Epithelial cell of alveolus of lung (primary cell): Measurements from ENCODE around the genes CDH4 and LAMA5.

GRCh38 chr20:59820863-59821167 lies 112.6 kb downstream of the SYCP2 start:
- RAMPAGE, long total RNA = no peak
- RRBS = no CpG with 5 or more reads among the region's 3 CpGs

DNA sequence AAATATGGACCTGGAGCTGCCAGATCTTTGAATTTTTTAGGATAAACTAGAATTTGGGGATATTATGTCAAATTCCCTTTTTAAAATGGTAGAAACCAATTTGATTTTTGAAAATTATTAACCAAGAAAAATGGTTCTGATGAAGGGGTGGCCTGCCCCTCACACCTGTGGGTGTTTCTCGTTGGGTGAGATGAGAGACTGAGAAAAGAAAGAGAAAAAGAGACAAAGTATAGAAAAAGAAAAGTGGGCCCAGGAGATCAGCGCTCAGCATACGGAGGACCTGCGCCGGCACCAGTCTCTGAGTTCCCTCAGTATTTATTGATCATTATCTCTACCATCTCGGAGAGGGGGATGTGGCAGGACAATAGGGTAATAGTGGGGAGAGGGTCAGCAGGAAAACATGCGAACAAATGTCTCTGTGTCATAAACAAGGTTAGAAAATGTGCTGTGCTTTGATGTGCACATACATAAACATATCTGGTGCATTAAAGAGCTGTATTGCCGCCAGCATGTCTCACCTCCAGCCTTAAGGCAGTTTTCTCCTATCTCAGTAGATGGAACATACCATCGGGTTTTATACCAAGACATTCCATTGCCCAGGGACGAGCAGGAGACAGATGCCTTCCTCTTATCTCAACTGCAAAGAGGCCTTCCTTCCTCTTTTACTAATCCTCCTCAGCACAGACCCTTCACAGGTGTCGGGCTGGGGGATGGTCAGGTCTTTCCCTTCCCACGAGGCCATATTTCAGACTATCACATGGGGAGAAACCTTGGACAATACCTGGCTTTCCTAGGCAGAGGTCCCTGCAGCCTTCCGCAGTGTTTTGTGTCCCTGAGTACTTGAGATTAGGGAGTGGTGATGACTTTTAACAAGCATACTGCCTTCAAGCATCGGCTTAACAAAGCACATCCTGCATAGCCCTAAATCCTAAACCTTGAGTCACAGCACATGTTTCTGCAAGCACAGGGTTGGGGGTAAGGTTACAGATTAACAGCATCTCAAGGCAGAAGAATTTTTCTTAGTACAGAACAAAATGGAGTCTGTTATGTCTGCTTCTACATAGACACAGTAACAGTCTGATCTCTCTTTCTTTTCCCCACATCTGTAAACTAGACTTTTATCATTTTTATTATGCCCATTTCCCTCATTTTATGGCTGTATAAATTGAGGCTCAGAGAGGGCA lies 83.2 kb downstream of the CDH26 start:
- RAMPAGE, long total RNA = no peak
- RRBS = no CpG with 5 or more reads among the region's 14 CpGs

- RAMPAGE, long total RNA = no peak
- RRBS = no CpG with 5 or more reads among the region's 9 CpGs
Measured at GRCh38 chr20:60455288-60455767, 497.1 kb downstream of the CDH26 start.

- RAMPAGE, long total RNA = no peak
- RRBS = 2% methylated on average over 57 of the region's 114 CpGs
Measured at GRCh38 chr20:61251923-61252623, at the start of gene CDH4. Gene CDH4, plus strand, starts transcription at chr20:61252261.

GRCh38 chr20:62097003-62097353 lies 25.3 kb upstream of the LSM14B start:
- RAMPAGE, long total RNA = no peak
- RRBS = 86% methylated on average over 3 of the region's 13 CpGs

DNA sequence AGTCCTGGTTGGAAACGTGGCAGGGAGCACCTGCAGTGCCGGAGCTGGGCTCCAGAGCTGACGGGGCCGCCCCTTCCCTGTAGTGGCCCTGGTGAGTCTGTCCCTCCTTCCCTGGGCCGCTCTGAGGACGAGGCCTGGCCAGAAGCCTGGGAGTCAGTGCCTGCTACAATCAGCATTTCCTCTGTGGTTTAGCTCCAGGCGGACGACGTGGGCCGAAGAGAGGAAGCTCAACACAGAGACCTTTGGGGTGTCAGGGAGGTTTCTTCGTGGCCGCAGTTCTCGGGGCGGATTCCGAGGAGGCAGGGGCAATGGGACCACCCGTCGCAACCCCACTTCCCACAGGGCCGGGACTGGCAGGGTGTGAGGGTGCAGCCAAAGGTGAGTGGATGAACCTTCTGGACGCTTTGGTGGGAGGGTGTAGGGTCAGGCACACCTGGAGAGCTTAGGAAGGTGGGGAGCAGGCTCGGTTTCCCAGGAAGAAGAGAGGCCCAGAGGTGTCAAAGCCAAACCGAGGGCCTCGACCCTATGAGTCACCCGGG lies 10.0 kb downstream of the PSMA7 start:
- RAMPAGE, long total RNA = no peak
- RRBS = 79% methylated on average over 2 of the region's 23 CpGs

- RAMPAGE, long total RNA = no peak
- RRBS = 52% methylated on average over 3 of the region's 21 CpGs
Measured at GRCh38 chr20:62134076-62135196, 8.8 kb downstream of the PSMA7 start.

- RAMPAGE, long total RNA = no peak
- RRBS = 2% methylated on average over 6 of the region's 33 CpGs
Measured at GRCh38 chr20:62142001-62142766, 1.0 kb downstream of the PSMA7 start.

DNA sequence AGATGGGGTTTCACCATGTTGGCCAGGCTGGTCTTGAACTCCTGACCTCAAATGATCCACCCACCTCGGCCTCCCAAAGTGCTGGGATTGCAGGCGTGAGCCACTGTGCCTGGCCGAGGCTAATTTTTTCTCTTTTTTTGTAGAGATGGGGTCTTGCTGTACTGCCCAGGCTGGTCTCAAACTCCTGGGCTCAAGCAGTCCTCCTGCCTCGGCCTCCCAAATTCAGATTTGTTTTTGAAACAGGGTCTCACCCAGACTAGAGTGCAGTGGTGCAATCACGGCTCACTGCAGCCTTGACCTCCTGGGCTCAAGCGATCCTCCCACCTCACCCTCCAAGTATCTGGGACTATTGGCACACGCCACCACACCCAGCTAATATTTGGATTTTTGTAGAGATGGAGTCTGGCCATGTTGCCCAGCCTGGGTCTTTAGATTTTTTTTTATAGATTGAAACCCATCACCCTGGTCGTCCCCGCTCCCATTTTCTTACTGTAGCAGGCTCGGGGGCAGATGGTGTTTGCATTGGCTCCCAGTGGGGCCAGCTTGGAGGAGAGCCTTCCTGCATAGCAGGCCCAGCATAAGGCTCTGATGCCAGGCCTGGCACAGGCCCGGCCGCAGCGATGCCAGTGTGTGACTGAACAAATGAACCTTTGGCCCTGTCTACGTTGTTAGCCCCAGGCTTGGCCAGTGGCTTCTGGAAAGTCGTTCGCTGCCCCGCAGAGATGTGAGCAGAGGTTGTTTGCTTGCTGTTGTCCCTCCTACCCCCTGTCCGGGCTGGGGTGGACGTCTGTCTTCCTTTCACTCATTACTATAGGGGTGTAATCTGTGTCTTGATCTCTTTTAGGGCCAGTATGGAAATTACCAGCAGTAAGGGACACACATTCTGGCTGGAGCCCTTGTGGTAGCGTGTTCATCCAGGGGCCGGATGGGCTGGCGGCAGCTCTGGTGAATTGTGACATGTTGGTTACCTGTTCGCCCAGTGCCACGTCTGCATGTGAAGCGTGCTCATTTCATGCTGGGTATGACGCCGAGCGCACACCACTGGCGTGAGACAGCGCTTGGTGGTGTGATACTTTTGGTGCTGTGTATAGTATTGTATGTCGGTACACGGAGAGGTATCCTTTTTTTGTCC lies 4.1 kb upstream of the MTG2 start:
- RAMPAGE, long total RNA = no peak
- RRBS = no CpG with 5 or more reads among the region's 32 CpGs

GRCh38 chr20:62244229-62245063 lies 6.1 kb downstream of the OSBPL2 start:
- RAMPAGE, long total RNA = no peak
- RRBS = 88% methylated on average over 6 of the region's 35 CpGs

DNA sequence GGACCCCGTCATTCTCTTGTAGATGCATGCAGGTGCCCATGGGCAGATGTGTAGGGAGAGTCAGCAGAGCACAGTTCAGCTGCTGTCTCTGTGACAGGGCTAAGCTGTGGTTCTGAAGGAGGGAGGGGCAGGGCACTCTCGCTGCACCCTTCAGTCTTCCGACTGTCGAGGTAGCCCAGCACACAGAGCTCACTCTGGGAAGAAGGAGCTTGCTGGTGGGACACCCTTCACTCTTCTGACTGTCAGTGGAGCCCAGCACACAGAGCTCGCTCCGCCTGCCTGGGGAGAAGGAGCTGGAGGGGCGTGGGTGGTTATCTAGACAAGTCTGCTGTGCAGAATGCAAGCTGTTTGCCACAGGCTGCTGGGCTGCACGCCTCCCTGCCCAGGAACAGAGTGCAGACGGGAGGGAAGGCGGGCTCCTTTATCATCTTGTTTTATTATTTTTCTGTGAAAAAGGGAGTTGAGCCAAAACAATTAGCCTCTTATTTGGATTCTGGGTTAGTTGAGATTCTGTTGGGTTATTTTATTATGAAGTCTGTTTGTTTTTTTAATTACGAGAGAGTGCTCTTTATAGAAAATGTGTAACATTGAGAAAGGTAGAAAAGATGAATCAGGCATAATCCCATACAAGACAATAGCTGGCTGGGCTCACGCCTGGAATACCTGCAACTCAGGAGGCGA lies 28.2 kb upstream of the ADRM1 start:
- RAMPAGE, long total RNA = no peak
- RRBS = no CpG with 5 or more reads among the region's 13 CpGs

- RAMPAGE, long total RNA = no peak
- RRBS = 1% methylated on average over 49 of the region's 100 CpGs
Measured at GRCh38 chr20:62366897-62367690, at the start of gene LAMA5. Gene LAMA5, minus strand, starts transcription at chr20:62367312.

DNA sequence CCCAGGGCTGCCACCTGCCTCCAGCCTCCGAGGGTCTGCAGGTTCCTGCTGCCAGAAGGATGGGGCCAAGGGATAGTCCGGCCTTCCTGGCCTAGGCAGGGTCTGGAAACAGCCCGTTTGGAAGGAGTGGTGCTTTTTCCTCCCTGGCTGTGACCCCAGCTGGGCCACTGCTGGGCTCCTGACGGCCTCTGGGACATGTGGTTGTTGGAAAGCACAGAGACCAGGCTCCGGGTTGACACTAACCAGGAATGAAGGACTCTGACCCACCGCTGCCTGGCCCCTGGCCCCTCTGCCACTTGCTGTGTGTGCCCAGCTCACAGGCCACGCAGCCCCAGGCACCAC lies 3.8 kb upstream of the LAMA5 start:
- RAMPAGE, long total RNA = no peak
- RRBS = no CpG with 5 or more reads among the region's 7 CpGs

DNA sequence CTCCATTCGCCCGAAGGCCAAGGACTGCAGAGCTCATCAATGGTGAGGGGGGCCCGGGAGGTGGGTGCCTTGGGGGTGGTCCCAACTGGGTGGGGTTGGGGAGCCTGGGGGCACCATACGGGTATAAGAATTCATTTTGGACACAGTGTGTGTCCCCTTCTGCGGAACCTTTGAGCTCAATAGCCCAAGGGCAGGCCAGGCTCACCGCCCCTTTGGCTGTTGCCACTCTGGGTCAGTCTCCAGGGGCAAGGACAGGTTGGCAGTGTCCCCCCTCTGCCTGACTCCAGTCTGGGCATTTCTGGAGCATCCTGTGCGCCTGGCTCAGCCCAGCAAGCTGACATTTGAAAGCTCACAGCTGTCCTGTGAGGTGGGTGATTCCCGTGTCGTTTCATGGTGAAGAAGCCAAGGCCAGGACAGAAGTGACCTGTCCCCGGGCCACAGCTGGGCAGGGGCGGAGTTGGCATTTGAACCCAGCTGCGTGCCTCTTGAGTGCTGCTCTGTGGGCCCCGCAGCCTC lies 5.5 kb upstream of the GATA5 start:
- RAMPAGE, long total RNA = no peak
- RRBS = no CpG with 5 or more reads among the region's 13 CpGs

DNA sequence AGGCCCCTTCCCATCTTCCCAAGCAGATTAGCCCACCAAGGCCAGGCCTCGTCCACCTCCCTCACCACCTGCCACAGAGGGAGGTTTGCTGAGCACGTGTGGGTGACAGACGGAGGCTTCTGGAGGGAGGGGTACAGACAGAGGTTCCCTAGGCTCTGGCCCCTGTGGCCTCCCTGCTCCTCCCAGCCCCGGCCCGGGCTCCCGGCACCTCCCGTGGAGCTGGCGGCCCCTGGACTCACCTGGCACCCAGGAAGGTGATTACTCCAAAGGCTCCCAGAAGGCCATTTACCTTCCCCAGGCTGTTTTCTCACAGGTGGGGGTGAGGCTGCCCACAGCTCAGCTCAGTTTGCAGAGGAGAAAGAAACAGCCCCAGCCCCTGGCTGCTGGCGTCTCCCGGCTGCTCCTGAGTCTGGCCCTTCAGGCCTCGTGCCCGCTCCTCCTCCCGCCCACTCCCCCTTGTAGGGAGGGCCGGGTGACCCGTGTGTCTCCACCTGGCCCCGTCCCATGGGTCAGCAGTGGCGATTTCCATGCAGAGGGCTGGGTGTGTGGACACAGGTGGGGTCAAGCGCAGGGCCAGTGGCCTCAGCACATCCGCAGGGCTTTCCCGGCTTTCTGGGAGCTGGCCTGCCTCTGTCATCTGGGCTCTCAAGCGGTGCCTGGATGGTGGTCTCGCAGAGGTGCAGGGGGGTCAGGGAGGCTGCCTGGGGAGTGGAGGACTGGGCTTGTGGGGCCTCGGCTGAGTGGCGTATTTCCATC lies 20.0 kb upstream of the GATA5 start:
- RAMPAGE, long total RNA = no peak
- RRBS = 63% methylated on average over 4 of the region's 24 CpGs

DNA sequence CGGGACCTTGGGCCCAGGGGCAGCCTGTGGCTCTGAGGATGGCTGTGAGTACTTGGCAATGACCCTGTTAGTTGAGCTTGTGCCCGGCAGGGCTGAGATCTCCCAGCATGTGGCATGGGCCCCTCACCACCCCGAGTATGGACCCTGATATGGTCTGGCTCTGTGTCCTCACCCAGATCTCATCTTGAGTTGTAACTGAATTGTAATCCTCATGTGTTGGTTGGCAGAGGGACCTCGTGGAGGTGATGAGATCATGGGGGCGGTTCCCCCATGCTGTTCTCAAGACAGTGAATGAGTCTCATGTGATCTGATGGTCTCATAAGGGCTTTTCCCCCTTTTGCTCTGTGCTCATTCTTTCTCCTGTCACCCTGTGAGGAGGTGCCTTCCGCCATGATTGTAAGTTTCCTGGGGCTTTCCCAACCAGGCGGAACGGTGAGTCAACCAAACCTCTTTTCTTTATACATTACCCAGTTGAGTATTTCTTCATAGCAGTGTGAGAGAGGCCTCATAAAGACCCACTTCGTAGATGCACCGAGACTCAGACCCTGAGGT lies 26.0 kb upstream of the GATA5 start:
- RAMPAGE, long total RNA = no peak
- RRBS = no CpG with 5 or more reads among the region's 10 CpGs

GRCh38 chr20:62509659-62510067 lies 33.9 kb upstream of the GATA5 start:
- RAMPAGE, long total RNA = no peak
- RRBS = no CpG with 5 or more reads among the region's 4 CpGs

GRCh38 chr20:62570043-62570396 lies 72.3 kb upstream of the SLCO4A1 start:
- RAMPAGE, long total RNA = no peak
- RRBS = no CpG with 5 or more reads among the region's 10 CpGs

- RAMPAGE, long total RNA = no peak
- RRBS = no CpG with 5 or more reads among the region's 22 CpGs
Measured at GRCh38 chr20:62638477-62639326, 3.6 kb upstream of the SLCO4A1 start.

DNA sequence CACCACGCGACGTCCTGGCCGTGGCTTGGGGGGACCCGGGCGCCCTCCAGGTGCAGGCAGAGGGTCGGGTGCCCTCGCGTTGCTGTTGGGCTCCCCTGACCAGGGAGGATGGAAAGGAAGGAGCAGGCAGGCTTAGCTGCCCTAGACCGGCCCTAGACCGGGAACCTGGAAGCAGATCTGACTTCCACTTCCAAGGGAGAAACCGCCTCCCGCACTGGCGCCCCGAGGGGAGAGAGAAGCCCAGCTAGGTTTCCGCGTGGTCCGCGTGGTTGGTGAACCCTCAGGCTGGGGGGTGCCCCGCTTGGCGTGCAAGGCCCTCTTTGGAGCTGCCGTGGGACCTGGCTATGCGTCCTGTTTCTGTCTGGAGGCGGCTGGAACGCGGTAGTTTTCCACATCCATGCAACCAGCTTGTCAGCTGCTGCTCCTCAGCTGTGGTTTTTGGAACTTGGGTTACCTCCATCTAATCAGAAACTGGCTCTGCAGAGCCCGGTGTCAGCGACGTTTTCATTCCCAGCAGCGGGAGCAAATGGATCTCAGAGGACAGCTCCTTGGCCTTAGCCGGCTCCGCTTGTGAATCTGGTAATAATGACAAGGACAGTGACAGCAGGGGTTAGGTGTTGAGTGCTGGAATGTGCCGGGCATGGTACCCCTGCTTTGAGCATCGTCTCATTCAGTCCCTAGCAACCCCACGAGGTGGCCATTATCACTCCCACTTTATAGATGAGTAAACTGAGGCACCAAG lies 1.1 kb downstream of the SLCO4A1 start:
- RAMPAGE, long total RNA = no peak
- RRBS = 24% methylated on average over 7 of the region's 35 CpGs